Diencephalon (tissue), 2 donors: ENCODE measurements around a stretch of chr3.

DNA sequence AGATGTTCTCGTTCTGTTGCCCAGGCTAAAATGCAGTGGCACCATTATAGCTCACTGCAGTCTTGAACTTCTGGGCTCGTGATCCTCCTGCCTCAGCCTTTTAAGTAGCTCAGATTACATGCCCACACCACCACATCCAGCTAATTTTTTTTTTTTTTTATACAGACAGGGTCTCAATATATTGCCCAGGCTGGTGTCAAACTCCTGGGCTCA, 57.5 kb downstream of the TGFBR2 start:
- RAMPAGE, long total RNA: no peak

- RAMPAGE, long total RNA: no peak
Measured at GRCh38 chr3:30664913-30665298, 58.5 kb downstream of the TGFBR2 start.

- RAMPAGE, long total RNA: no peak
Measured at GRCh38 chr3:30688783-30689736, 82.7 kb downstream of the TGFBR2 start.

DNA sequence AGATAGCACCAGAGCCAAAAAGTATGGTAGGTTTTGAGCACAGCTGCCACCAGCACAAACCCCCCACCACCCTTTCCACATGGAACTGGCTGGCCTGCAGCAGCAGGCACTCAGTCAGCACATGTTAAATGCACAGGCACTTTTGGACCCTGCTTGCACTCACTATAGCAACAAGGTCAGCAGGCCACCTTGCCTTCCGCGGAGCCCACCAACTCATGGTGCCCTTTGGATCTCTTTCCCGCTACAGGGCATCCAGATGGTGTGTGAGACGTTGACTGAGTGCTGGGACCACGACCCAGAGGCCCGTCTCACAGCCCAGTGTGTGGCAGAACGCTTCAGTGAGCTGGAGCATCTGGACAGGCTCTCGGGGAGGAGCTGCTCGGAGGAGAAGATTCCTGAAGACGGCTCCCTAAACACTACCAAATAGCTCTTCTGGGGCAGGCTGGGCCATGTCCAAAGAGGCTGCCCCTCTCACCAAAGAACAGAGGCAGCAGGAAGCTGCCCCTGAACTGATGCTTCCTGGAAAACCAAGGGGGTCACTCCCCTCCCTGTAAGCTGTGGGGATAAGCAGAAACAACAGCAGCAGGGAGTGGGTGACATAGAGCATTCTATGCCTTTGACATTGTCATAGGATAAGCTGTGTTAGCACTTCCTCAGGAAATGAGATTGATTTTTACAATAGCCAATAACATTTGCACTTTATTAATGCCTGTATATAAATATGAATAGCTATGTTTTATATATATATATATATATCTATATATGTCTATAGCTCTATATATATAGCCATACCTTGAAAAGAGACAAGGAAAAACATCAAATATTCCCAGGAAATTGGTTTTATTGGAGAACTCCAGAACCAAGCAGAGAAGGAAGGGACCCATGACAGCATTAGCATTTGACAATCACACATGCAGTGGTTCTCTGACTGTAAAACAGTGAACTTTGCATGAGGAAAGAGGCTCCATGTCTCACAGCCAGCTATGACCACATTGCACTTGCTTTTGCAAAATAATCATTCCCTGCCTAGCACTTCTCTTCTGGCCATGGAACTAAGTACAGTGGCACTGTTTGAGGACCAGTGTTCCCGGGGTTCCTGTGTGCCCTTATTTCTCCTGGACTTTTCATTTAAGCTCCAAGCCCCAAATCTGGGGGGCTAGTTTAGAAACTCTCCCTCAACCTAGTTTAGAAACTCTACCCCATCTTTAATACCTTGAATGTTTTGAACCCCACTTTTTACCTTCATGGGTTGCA, 85.2 kb downstream of the TGFBR2 start:
- RAMPAGE, long total RNA: no peak

DNA sequence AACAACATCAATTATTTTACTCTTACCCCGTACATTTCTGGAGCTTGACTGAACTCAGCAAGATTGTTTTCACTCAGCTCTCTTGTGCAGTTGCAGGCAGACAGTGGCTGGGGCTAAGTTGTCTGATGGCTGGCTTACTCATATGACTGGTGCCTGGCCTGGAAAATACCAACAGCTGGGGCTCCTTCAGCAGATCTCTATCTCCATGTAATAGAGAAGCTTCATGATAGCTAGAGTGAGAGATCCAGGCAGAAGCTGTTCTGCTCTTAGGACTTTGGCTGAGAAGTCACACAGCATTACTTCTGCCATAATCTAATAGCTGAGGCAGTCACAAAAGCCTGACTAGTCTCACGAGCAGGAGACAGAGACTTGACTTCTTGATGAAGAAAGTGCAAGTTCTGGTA, 110.0 kb upstream of the GADL1 start:
- RAMPAGE, long total RNA: no peak

GRCh38 chr3:31592806-31593277, 60.1 kb downstream of the STT3B start:
- RAMPAGE, long total RNA: no peak

- RAMPAGE, long total RNA: no peak
Measured at GRCh38 chr3:31917429-31917856, 63.6 kb downstream of the OSBPL10 start.

DNA sequence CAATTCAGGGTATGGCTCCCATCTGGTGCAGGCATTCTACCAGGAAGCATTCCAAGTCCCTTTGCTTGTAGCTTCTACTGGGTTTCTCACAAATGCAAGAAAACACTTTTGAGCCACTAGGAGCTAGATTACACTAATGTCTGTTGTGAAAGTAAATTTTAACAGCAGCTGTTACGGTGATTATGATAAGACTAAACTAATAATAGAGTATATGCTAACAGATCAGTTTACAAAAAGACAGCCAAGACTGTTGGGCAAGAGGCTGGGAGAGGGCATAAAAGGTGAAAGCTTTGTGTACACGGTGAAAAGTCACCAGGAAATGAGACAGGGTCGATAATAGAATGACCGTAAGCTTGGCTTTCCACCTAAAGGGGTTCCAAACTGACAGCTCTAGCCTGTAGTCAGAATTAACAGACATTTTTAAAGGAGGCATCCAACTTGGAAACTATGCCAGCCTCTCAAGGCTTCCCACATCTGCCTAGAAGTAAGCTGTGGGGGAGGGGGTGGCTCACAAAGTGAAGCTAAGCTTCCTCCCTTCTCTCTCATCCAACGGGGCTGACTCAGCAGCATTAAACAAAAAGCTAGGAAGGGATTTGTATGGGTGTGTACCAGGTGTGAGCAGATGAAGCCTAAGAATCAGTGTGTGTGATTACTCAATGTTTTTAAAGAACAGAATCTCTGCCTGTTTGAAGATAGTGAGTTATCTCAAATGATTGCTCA, 61.1 kb upstream of the GPD1L start:
- RAMPAGE, long total RNA: no peak

GRCh38 chr3:32077059-32077915, 29.1 kb upstream of the GPD1L start:
- RAMPAGE, long total RNA: no peak

DNA sequence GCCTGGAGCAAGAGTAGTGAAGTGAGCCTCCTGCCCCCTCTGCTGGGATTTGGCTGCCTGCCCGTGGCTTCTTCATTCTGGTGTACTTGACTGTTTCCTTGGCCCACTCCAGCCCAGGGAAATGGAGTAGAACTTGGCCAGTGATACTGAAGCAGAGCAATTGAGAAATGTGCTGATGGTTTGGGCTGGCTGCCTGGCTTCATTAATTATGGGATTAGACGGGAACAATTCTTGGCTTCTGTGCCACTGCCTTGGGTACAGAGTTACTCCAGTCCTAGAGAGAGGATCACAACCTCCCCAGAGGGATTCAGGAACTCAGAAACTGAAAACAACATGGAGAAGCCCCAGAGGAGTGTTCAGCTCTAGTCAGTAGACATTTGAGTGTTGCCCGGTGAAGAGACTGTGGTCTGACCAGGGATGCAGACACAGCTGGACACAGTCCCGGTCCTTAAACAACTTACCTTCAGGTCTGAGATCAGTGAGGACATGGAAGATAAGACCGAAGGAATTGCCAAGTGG, 3.0 kb downstream of the GPD1L start:
- RAMPAGE, long total RNA: no peak

GRCh38 chr3:32392671-32393372, 1.2 kb downstream of the CMTM7 start:
- RAMPAGE, long total RNA: no peak

- RAMPAGE, long total RNA: no peak
Measured at GRCh38 chr3:32401097-32402287, 9.8 kb downstream of the CMTM7 start.

- RAMPAGE, long total RNA: no peak
Measured at GRCh38 chr3:32485035-32485506, 17.6 kb downstream of the CMTM6 start.

DNA sequence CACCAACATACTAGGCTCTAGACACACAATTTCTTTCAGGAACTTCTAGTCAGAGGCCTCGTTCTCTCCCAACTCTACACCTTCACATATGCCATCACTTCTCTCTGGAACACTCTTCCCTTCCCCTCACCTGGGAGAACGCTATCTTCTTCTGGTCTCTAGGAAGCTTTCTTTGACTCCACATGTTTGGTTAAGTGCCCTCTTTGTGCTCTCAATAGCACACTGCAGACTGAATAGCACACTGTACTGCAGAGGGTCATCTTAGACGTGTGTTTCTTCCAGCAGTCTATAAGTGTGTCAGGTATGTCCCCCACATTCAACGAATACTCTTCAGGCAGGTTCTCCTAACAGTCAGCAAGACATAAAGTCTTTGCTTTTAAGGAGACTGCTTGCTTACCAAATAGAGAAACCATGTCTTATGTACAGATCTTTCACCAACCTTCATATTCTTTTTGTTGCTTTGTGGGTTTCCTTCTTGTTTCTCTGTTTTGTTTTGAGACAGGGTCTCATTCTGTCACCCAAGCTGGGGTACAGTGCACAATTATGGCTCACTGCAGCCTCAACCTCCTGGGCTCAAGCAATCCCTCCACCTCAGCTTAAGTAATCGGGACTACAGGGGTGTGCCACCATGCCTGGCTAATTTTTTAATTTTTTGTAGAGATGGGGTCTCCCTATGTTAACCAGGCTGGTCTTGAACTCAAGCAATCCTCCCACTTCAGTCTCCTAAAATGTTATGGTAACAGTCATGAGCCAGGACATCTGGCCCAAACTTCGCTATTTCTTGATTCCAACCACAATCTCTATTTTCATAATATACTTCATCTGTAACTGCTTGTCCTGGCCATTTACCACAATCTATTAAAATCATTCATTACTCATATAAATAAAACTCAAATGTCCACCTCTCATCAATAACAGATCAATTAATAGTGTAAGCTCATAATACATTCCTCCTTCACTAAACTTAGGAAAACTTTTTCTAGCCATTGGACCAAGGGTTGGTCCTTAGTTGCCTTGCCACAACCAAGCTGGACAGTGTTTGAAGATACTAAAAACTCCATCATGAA, 14.3 kb downstream of the DYNC1LI1 start:
- RAMPAGE, long total RNA: no peak

DNA sequence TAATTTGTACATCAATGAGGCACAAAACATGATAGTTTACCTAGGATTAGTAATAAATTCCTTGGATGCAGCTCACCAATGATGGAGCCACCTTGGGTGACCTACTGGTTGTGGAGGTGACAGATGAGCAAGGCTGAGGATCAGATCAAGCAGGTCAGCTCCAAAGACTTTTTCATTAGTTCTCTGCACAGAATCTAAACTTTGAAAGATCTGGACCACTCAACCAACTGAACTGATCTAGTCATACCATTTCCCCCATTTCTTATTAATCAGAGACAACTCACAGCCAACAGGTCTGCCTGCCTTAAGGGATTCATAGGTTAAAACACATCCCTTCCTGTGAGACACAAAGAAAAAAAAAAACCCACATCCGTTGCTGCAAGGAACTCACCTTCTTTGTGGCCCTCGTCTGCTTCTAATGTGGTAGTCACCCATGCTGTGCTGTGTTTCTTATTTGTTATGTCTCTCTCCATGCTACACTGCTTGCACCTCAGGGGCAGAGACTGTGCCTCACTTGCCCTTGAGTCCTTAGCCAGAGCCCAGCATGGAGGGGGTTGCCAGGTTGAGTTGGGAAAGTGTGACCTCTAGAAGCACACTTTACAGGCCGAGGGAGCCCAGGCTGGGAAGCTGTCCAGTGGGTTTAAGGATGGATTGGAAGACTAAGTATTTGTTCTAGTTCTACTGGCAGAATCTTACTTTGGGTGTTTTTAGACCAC, 49.2 kb downstream of the GLB1 start:
- RAMPAGE, long total RNA: no peak

DNA sequence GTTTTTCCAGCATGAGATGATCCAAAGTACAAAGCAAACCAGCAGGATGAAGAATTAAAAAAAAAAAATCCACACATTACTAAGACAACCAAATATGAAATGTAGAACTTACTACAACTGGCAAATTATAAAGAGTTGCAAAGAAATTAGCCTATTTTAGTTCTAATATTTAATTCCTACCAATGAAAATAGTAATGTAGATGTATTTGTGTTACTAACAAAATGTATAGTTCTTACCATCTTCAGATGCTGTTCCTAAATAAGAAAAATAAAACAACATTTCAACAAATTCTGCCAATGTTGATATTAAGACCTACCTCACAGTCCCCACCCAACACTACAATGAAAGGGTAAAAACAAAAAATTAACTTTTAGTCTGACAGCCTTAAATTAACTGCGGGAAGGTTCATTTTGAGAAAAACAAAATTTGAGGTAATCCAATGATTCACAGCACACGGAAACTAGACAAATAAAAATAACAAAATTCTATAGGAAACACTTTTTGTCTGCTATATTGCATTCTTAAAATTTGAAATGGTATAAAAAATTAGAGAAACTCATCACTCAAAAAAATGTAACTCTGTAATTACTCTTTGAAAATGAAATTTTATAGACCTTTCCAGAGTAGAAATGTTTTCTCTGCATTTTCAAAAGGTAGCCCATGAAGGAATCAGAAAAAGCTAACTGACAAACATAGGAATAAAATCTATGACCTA, 123.2 kb downstream of the CLASP2 start:
- RAMPAGE, long total RNA: no peak

GRCh38 chr3:34008203-34008718, 209.8 kb downstream of the PDCD6IP start:
- RAMPAGE, long total RNA: no peak

DNA sequence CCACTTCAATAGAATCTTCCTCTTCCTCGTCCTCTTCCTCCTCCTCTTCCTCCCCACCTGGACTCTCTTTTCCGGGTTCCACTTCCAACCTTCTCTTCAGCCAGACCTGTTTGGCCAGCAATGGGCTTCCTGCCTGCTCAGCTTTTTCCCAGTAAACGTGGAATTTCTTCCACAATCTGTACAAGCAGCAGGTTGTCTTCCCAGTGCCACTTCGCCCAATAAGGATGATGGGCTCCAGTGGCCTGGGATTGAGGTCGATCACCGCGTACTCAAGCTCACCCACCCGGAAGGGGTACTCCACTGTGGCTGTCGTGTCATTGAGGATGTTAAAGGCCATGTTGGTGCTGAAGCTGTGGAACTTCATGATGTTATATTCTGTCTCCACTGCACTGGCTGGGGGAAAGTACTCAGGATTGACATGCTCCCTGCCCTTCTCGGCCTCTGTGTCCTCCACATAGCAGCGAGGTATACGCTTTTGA, 88.5 kb downstream of the TRANK1 start:
- RAMPAGE, long total RNA: no peak

DNA sequence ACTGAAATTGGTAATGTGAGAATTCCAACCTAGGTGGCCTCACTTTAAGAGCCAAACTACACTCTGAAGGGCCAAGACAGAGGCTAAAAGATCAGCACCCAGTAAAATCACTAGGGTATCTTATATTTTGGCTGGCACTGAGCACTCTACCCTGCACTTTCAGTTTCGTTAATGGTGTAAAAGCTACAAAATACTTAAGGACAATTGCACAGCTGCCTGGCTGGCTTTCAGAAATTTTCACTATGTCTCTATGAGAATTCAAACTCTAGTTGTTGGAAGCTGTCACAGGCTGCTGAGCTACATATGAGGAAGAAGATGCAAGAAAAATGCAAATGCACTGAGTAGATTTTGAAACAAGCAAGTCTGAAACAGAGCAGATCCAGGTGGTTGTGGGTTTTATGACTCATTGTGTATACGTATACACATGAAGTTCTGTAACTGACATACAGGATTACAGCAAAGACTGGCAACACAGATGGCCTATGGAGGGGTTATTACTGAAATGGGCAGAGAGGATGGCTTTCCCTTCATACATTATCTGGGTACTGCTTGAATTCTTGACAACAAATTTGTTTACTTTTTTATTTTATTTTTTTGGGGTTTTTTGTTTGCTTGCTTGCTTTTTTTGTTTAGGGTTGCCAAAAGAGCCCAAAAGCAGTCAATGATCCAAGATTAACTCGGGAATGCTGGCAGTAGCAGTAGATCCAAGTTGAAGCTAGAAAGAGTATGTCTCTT, 32.4 kb downstream of the TRANK1 start:
- RAMPAGE, long total RNA: no peak

- RAMPAGE, long total RNA: no peak
Measured at GRCh38 chr3:36943771-36944582, 877 bp downstream of the TRANK1 start.